Foreskin fibroblast (primary cell): ENCODE results near the genes TPT1, COG3 and ZC3H13.

- RRBS = no CpG with 5 or more reads among the region's 6 CpGs
Observed at GRCh38 chr13:44364470-44365180, 9.0 kb upstream of the SERP2 start.

DNA sequence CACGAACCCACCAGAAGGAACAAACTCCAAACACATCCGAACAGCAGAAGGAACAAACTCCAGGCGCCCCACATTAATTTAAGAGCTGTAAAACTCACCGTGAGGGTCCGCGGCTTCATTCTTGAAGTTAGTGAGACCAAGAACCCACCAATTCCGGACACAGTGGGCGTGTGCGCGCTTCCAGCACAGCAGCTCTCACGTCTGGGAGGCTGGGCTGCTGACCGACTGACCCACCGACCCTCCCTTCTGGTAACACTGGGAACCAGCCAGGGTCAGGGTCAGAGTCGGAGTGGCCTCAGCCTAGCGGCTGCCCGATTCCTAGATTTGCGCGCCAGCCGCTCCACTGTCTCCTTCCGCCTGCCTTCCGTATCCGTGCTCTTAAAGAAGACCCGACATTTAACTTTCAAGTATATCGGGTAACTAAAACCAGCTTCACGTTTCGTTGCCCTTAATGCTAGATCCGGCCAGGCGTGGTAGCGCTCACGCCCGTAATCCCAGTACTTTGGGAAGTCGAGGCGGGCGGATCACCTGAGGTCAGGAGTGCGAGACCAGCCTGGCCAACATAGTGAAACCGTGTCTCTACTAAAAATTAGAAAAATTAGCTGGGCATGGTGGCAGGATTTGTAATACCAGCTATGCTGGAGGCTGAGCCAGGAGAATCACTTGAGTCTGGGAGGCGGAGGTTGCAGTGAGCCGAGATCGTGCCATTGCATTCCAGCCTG is 41.1 kb downstream of the SERP2 start:
- RRBS = no CpG with 5 or more reads among the region's 39 CpGs

DNA sequence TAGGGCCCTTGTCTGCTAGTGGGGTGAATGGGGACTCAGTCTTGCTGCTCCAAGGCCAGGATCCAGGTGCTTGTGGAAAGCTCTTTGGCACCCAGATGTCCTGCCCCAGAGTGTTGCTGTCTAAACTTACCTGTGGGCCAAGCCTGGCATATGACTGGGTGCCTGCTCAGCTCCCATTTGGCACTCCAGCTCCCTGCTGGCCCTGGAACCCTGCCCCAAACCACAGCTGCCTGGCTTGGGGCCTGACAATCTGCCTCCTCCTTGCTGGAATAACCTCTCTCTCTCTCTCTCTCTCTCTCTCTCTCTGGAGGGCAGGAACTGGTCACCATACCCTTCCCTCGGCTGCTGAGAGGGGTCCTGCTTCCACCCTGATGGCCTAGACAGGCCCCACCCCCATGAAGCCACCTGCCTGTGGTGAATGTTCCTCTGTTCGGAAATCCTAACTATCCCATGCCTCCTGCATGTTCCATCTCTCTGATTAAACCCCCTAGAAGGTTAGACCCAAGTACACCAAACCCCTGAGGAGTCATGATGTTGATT is 158.3 kb upstream of the TSC22D1 start:
- RRBS = no CpG with 5 or more reads among the region's 2 CpGs

- RRBS = no CpG with 5 or more reads among the region's 3 CpGs
Observed at GRCh38 chr13:44853587-44854052, 135.7 kb downstream of the NUFIP1 start.

DNA sequence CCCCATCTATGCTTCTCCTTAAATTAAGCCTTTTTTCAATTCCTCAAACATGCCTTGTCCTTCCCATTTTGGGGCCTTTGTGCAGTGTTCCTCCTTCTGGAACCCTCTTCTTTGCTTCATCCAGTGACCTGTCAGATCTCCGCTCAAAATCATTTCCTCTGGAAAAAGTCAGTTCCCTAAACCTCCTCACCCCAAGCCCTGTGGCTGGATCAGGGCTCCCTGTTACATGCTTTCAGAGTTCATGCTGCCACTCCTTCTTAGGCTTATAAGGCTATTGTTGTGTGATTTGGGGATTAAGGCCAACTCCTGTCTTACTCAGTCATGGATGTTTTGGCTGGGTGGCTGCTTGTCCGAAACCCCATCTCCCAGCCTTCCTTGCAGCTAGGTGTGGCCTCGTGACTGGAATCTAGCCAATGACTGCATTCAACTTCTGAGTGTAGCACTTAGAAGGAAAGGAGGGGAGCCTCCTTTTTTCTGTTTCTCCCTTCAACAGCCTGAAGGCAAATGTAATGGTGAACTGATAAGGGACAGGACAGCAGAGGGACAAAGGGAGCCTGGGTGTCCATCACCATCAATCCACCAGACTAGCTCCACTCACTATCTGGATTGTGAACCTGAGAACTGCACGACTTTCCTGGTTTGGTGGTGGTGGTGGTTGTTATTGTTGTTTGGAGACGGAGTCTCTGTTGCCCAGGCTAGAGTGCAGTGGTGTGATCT is 64.0 kb upstream of the GTF2F2 start:
- RRBS = no CpG with 5 or more reads among the region's 5 CpGs

GRCh38 chr13:45341049-45342095 is at the start of gene TPT1:
Gene TPT1 (minus strand): TSS chr13:45341183.
- RRBS = 1% methylated on average over 29 of the region's 76 CpGs

GRCh38 chr13:45464444-45465830 is at the start of gene COG3:
Gene COG3 (plus strand): TSS chr13:45464939.
- RRBS = 2% methylated on average over 32 of the region's 78 CpGs

DNA sequence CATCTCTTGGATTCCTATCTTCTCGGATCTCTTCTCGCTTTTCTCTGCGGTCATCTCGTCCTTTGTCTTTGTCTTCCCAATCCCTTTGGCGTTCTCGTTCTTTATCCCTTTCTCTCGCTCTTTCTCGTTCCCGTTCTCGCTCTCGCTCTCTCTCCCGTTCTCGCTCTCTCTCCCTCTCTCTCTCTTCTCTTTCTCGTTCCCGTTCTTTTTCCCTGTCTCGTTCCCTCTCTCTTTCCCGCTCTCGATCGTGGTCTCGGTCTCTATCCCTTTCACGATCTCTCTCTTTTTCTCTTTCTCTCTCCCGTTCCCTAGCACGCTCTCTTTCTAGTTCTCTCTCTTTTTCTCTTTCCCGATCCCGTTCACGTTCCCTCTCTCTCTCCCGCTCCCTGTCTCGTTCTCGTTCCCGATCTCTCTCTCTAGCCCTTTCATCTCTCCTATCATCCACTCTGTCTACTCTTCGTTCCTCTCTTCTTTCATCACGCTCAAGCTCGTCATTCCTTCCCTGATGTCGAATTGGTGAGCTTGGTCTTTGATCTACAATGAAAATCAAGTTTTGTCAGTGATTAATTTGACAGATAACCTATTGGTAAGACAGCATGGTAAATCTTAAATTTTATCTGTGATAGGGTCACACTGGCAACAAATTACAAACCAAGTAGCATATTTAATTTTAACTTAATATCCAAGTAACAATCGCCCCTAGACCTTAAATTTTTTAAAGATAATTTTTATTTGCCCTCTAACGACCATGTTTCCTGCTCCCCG is 77.1 kb downstream of the ZC3H13 start:
- RRBS = no CpG with 5 or more reads among the region's 37 CpGs

DNA sequence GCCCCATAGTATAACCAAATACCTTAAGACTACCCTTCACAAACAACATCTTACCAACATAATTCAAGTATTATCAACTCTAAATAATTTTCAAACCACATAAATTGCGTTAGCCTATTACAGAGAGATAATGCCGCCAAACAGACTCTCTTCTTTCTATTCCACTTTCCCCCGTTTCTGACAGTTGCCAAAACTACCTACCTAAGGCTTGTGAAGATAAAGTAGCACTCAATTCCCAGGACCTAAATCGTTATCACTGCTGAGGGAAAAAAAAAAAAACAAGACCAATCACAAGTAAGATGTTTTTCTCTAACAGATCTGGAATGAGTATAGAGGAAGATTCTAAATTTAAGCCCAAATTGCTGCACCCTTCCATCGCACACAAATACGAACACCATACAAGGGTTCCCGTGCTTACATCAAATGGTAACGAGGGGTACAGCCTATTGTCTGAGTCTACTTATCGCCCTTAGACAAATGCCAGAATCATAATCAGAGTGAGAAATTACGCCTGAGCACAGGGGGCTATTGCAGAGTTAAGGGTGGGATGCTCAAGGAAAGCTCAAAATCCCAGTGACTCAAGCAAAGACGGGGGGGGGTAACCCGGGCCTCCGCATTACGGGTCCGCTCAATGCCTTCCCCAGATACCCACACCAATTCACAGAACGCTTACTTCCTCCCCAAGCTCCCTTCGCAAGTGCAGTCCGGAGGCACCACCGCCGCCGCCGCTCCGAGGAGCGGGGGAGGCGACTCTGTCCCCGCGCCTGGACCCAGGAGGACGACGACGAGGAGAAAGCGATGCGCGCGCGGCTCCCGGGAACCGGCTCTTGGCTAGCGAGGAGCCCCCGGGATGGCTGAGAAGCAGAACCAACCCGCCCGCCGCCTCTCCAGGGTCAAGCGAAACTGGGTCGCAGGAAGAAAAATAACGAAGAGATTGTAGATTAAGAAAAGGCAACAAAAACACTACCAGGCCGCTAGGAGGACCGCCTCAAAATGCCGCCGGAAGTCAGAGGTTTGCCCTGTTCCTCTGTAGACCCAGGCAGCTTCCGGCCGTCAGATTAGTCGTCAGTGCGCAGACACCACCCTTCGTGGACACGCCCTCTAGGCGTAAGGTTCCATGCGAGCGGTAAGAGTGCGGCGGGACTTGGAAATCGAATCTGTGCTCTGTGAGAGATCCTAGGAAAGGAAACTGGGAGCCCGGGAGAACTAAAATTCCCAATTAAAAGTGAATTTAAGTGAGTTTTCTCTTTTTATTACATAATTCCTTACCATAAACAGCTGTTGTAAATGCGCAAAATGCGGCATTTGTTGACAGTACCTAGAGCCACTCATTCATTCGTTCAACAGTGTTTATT is at the start of gene ZC3H13:
TSS of gene ZC3H13 (minus strand) at position 1,016 of the 1,355 bp plus-strand sequence.
- RRBS = under 1% methylated on average over 20 of the region's 65 CpGs

DNA sequence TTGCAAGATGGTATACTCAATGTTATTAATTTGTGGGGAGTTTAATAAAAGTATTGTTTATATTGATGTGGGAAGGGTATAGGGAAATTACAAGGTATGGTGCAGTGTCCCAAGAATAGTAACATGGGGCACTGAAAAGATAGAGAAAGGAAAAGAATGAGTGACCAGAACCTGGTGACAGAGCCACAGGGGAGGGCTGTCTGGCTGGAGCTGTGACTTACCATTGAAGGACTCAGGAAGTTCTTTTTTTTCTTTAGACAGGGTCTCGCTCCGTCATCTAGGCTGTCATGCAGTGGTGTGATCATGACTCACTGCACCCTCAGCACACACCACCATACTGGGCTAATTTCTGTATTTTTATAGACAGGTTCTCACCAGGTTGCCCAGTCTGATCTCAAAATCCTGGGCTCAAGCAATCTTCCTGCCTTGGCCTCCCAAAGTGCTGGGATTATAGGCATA is 8.7 kb upstream of the CPB2 start:
- RRBS = no CpG with 5 or more reads among the region's 2 CpGs

DNA sequence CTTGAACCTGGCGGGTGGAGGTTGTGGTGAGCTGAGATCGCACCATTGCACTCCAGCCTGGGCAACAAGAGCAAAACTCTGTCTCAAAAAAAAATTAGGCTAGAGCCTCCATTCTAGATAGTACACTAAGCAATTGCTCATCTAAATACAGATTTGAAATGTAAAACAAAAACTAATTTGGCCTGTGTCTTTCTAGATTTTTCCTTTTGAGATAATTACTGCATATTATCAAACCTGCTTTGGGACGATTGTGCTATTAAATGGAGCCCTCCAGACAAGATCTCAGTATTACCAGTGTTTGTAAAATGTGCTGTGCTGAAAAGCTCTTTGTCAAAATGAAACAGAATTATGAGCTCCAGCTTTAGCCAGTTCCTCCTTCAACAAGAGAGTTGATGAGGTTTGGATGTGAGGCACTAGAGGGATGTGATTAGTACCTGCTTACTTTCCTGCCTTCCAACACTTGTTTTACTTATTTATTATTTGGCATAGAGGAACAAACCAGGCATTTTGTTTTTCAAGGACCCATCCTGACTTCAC is 32.7 kb upstream of the CPB2 start:
- RRBS = no CpG with 5 or more reads among the region's 3 CpGs

GRCh38 chr13:46176816-46177307 is 5.1 kb downstream of the LCP1 start:
- RRBS = no CpG with 5 or more reads among the region's 3 CpGs

- RRBS = no CpG with 5 or more reads among the region's 15 CpGs
Observed at GRCh38 chr13:46183053-46183903, 1.3 kb upstream of the LCP1 start.

DNA sequence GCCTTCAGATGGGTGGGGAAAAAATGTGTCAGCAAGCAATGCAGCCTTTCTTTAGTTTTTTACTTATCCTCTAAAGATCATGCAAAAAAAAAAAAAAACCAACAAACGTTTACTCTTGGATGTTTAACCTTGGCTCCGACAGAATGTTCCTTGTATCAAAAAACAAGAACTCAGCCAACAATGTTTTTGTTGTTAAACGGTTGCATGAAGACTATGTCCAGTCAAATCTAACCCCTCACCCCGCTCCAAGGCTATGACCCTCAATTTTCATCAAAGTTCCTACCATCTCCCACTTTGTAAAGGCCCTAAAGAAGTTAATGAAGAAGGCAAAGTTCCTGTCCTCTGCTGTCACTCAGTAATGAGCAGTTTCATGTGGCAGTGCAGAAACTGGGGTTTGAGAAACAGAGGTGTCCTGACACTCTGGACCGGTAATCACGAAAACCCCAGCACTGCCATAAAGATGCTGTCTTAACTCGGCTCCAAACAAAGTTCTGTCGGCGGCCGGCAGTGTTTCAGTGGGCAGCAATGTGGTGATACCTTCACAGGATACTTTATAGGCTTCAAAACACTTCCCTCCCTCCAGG is 1.4 kb downstream of the RUBCNL start:
- RRBS = 28% methylated on average over 6 of the region's 10 CpGs

- RRBS = no CpG with 5 or more reads among the region's 2 CpGs
Observed at GRCh38 chr13:46520148-46520557, 32.8 kb upstream of the LRCH1 start.

DNA sequence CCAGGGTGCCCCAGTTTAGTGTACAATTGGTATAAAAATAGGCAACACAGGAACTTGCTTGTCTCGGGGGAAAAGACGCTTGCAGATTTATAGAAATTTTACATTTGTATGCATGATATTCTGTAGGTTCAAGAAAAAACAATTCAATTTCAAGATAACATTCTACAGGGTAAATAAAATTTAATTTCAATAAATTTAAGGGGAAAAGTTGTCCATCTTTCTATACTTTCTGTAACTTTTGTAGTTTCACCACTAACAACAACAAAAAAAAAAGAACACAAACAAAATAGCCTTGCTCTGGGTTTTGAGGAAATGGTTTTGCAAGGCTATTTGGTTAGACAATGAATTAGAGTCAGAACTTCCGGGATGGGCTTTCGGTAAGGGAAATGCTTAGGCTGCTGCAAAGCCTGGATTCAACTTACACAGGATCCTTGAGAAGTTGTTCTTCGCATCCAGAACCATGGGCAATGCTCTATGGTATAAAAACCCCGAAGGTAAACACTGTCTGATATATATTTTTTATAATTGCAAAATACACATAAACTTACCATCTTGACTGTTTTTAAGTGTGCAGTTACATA is 45.5 kb downstream of the LRCH1 start:
- RRBS = no CpG with 5 or more reads among the region's 6 CpGs

GRCh38 chr13:46687660-46688093 is 109.3 kb downstream of the ESD start:
- RRBS = no CpG with 5 or more reads among the region's 2 CpGs

DNA sequence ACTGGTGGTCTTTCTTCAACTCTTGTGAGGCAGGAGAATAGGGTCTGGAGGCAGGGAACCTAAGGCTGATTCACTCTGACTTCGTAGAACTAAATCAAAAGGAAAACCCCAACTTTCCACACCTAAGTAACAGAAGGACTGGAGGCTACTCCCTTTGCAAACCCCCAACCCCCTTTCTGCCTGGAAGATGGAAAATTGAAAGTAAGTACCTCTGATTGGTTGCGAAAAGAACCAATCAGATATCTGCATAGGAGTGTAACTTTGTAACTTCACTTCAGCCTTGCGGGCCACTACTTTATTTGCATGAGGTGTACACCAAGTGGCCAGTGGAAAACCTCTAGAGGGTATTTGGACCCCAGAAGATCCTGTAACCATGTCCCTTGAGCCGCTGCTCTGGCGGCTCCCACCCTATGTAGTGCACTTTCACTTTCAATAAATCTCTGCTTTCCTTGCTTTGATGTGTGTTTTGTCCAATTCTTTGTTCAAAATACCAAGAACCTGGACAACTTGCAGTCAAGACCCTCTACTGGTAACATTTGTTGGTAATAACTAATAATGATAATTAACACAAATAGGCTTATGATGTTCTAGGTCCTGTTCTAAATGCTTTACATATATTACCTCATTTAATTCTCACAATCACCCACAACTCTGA is 165.2 kb downstream of the SUCLA2 start:
- RRBS = no CpG with 5 or more reads among the region's 5 CpGs

GRCh38 chr13:48144401-48144907 is 49.5 kb upstream of the MED4 start:
- RRBS = no CpG with 5 or more reads among the region's 5 CpGs